T-cell (primary cell): ENCODE results near the genes RPTN, LCE5A and LCE2C.

- PRO-cap, 7 experiments, result no peak in any of the 7 experiments
These were observed 12.5 kb downstream of the MCL1 start for GRCh38 chr1:150567033-150567149.

GRCh38 chr1:150579724-150580210, 357 bp upstream of the MCL1 start:
- PRO-cap, 7 experiments, result peak in 7 of 7 experiments; most common plus-strand start chr1:150579830 (in 4)

DNA sequence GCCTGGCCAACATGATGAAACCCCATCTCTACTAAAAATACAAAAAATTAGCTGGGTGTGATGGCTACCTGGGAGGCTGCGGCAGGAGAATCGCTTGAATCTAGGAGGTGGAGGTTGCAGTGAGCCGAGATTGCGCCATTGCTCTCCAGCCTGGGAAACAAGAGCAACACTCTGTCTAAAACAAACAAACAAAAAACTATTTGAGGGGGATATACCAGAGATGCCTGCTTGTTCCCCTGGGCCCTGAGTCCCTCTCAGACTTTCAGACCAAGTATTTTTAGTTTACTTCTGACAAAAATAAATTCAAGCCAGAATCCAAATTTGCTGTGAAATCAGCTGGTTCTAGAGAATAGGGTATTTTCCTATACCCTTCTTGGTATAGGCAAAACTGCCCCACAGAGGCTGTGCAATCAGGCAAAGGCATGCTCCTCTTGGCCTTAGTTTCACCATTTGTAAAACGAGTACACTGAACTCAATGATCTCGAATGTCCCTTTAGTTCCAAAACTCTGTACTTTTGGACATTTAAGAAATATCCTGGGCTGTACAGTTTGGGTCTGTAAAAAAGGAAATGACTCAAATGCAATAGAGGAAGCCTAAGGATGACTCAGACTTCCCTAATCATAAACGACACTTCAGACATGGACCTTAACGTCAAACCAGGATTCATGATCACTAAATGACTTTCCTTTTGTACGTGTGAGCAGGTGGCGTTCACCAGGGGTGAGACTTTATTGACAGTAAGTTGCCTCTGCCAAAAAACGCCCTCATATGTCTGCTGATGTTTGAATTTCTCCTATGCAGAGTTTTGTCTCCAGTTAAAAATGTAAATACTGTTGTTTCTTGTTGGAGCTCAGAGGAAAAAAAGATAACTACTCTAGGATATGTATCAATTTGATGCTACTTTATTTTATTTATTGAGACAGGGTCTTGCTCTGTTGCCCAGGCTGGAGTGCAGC, 16.1 kb downstream of the ENSA start:
- PRO-cap, 7 experiments, result peak in 6 of 7 experiments; most common plus-strand start position 676 of the sequence (in 6); most common minus-strand start position 517 of the sequence (in 6)

- PRO-cap, 7 experiments, result peak in 2 of 7 experiments; most common plus-strand start chr1:150615924 (in 1); most common minus-strand start chr1:150615723 (in 1)
These were observed 13.7 kb downstream of the ENSA start for GRCh38 chr1:150615445-150616325.

DNA sequence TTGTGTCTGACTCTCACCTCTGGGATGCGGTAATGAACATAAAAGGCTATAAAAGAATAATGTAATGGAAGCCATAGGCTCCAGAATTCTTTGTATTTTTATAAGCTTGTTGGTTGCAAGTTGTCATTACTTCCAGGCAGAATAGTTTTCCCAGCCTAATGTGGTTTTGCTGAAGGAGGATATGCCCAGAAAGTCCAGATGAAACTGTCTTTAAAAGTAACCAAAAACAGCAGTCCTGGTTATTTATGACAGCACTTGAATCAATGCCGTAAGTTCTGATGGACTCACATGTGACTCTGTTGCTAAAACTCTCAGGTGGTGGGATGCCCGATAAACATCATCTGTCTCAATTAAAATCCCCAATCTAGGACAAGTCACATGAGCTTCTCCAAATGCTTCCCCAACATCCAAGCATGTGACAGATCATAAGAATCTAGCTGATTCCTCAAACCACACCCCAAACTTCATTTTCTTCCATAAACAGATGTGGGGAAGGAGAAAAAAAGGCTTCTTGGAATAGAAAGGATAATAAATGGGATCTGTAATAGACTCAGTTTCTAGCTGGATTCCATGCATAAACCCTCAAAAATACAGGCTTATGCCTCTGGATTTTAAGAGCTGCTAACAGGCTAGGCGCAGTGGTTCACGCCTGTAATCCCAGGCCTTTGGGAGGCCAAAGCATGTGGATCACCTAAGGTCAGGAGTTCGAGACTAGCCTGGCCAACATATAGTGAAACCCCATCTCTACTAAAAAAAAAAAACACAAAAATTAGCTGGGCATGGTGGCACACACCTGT, 829 bp upstream of the CTSK start:
- PRO-cap, 7 experiments, result no peak in any of the 7 experiments

DNA sequence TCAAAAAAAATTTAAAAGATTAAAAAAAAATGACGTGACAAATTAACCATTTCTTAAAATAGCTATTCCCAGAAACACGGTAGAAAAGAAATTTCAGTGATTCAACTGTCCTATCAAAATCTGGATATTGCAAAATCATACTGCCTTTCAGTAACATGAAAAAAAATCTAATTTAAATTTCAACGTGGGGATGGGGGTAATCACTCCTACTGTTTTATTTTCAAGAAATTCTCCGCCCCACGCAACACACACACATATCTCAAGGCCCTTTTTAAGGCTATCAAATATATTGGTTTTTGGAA, 1.2 kb downstream of the ARNT start:
- PRO-cap, 7 experiments, result no peak in any of the 7 experiments

DNA sequence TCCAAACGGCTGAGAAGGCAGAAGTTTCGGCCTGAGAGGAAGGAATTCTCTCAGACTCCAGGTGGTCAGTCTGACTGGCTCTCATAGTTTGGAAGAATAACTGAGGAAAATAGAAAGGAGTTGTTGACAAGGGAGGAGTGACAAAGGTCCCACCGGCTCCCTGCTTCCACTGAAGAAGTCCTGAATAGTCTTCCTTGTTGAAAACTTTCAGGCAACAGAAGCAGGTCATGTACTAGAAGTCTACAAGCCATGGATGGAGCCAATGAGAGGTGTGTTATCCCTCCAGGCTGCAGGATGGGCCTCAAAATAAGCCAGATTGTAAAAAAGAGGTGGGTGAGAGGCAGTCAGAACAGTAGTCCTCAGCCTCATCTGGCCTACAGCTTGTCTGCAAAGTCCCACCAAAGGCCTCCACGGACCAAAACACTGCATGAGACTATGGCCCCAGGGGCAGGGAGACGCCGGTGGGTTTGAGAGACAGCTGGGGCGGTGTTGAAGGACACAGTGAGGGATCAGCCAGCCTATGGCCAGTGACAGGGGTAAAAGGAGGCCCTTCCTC, 1.7 kb downstream of the CERS2 start:
- PRO-cap, 7 experiments, result no peak in any of the 7 experiments

DNA sequence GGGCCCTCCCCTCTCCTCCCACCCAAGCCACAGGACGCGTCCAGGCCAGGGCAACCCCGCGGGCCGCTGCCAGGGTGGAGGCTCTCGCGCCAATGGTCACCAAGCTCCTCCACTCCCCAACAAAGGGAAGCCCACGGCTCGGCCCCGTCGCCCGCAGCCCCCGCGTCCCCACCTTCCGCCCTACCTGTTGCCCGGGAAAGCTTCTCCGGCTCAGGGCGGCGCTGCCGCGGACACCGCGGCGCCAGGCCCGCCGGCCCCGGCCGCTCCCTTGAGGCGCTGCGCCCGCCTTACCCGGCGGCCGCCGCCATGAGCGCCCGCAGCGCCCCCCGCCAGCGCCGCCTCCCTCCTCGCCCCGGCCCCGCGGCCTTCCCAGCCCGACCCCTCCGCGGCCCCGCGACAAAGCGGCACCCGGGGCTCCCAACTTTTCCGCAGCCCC, 483 bp downstream of the CERS2 start:
- PRO-cap, 7 experiments, result peak in 4 of 7 experiments; most common minus-strand start position 308 of the sequence (in 4)

DNA sequence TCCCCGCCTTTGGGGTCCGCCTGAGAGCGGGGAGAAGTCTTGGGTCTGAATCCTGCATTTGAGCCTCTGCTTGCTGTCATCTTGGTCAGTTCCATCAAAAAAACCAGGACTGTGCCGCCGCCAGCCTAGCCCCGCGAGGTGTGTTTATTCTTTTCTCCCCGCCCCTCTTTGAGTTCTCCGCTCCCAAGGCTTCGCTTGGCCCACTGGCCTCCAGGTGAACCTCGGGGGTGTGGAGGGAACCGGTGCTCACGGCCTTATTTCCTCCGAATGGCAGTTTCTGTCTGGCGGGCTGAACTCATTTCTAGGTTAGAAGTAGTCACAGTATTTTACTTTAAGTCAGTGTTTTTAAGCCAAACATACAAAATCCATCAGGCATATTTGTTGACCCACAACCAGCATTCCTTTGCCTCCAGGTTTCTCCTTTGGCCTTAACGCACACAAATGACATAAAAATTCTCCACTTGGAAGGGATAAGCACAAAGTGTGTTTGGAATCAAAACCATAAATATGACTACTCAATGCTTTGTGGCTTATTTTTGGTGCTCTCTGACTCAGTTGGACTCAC, 724 bp downstream of the PRUNE1 start:
- PRO-cap, 7 experiments, result peak in 2 of 7 experiments; most common minus-strand start position 142 of the sequence (in 2)

DNA sequence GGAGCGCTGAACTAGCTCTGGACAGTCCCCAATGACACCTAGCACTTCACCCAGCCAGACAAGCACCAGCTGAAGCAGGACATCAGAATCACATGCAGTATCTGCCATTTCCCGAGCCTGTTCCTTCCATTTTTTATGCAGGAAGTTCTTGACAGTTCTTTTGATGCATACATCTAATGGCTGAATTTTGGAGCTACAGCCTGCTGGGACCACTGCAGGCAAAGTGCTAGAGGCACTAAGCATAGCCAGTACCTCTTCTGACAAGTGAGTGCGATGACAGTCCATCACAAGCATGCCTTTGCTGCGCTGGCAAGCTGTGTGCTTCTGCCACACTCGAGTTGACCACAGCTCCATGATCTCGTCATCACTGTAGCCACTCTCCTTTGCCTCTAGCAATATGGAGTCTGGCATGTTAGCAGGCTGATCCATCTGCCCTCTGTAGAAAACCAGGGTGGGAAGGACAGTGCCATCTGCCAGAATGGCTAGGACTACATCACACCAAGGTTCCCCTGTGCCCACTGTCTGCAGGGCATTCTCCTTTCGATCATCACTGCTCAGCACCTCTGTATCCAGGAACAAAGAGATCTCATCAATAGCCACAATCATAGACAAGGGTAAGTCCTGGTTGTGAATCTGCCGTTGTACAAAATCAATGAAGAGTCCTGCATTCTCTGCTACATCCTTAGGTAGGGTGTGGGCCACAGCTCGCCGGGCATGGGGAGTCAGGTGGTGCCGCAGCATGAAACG, 5.9 kb downstream of the PSMB4 start:
- PRO-cap, 7 experiments, result no peak in any of the 7 experiments

DNA sequence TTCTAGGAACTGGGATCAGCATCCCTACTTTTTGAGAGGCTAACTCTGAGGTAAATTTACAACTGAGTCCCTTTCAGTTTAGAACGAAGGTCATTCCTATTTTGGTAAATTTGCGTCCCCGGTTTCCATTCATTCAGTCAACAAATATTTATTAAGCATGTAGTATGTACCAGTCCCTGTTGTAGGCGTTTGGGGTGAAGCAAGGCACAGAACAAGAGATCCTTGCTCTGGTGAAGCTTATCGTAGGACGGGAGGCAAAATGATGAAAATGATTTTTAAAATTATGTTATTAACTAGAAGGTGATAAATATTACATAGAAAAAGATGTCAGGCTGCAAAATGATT, 715 bp upstream of the CGN start:
- PRO-cap, 7 experiments, result no peak in any of the 7 experiments

DNA sequence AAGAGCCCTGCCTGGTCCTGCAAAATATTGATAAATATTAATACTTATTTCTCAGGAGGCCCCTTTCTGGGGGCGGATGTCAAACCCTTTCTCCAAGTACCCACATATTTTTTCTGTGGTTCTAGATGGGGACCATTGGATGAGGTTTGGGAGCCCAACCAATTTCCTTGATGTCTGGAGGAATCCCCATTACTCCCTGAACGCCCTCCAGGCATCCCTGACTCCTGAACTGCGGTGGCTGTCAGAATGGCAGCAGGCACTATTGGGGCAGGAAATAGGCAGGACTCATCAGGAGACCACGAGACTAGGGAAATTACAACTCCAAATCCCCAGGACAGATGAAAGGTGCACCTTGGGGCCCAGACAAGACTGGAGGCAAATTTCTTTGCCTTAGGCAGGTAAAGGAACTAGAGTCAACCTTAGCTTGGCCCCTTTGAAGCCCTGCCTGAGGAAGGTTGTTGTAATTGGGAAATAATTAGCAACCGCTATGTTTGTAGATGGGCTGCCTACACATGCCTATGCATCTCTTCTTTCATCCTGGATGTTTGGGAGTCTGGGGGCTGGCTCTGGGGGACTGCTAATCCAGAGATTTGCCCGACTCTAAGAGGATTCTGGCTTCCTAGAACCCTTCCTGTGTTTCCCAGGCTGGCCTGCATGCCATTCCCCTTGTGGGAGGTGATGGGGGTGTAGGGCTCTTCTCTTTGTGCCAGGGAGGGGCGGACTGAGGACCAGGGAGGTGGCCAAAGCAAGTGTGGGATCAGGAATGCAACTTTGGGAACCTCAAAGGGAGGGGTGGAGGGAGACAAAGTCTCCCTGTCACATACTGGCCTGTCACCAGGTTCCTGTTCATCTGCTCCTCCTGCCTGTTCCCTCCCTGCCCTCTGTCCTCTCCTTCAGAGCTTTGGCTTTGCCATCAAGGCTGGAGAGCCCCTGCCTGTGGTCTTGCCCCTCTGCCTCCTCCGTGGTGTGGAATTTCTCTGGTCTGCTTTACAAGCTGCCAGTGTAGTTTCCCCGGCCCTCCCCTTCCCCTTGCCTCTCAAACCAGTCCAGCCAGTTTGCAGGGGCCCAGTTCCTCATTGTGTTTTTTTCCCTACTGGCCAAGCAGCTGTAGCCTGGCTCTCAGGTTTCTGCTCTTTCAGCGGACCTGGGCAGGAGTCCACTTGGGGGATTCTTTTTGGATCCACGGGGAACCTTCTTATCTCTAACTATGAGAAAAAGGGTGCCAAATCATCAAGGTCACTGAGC, 1.5 kb downstream of the CGN start:
- PRO-cap, 7 experiments, result no peak in any of the 7 experiments

DNA sequence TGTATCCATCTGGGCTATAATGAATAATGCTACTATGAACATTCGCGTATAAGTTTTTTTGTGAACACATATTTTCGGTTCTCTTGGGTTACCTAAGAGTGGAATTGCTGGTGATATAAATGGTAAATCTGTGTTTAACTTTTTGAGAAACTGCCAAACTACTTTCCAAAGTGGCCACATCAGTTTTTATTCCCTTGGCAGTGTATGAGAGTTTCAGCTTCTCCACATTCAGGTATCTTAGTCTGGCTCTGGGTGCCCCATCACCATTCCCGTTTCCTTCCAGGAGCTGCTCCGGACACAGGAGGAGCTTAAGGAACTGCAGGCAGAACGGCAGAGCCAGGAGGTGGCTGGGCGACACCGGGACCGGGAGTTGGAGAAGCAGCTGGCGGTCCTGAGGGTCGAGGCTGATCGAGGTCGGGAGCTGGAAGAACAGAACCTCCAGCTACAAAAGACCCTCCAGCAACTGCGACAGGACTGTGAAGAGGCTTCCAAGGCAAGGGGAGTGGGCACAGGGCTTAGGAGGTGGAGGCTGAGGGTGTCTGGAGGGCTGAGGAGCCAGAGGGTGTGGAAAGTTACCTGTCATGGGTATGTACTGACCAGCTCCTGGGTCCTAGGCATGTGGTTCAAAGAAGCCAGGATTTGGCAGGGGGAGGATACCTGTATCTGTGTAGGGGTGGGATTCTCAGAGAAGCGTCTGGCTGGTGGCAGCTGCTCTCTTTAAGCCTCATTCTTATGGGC, 10.9 kb upstream of the TUFT1 start:
- PRO-cap, 7 experiments, result no peak in any of the 7 experiments

GRCh38 chr1:151620248-151620780, 8.5 kb downstream of the SNX27 start:
- PRO-cap, 7 experiments, result no peak in any of the 7 experiments

DNA sequence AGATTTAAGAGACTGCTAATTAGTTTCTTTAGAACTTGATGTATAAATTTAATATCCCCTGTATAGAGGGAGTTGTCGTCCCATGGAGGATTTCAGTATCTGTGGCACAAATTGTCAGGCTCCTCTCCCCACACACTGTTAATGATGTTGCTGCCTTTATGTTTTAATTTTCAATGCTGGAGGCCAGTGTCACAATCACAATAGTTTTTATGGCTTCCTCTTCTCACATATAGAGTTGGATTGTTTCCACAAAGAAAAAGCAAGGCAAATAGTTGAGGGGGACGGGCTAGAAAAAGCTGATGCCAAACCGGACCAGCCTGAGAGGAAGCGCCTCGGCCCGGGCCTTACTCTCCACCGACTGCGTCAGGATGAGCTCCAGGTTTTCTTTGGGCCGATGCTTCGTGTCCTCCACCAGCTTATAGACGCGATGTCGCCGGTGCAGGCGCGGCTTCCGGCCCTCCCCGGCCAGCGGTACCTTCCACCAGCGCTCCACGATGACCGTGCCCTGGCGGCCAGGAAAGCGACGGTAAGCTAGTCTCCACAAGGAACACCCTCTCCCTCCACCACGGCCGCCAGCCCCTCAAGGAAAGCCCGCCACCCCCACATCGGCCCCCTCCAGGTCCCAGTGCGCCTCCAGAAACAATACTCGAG, 529 bp downstream of the MRPL9 start:
- PRO-cap, 7 experiments, result peak in 5 of 7 experiments; most common plus-strand start position 419 of the sequence (in 5); most common minus-strand start position 388 of the sequence (in 2)

GRCh38 chr1:151898487-151899194, 10.7 kb downstream of the THEM4 start:
- PRO-cap, 7 experiments, result peak in 5 of 7 experiments; most common plus-strand start chr1:151898962 (in 5); most common minus-strand start chr1:151898805 (in 3)

- PRO-cap, 7 experiments, result no peak in any of the 7 experiments
These were observed 2.9 kb downstream of the TCHH start for GRCh38 chr1:152112065-152113069.

- PRO-cap, 7 experiments, result no peak in any of the 7 experiments
These were observed at the start of gene RPTN for GRCh38 chr1:152159050-152159359. Gene RPTN, minus strand, starts transcription at chr1:152159228.

DNA sequence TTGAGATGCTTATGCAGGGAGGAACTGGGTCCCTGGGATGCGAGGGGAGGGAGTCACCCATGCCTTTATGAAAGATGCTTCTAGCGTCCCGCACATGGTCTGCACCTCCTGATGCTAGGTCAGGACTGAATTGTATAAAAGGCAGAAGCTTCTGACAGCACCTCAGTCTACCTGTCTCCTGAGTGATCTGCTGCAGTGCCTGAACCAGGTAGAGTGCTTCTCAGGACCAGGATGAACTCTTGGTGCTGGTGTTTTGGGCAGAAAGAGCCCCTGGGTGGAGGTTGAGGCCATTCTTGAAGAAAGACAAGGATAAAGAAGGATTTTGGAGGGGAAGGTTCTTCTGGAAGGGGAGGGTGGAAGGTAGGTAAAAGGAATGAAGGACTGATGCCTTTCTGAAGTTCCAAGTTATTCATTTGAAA, at the start of gene LCE5A:
Gene LCE5A, plus strand, starts transcription at position 165 of the 419 bp plus-strand sequence.
- PRO-cap, 7 experiments, result no peak in any of the 7 experiments

DNA sequence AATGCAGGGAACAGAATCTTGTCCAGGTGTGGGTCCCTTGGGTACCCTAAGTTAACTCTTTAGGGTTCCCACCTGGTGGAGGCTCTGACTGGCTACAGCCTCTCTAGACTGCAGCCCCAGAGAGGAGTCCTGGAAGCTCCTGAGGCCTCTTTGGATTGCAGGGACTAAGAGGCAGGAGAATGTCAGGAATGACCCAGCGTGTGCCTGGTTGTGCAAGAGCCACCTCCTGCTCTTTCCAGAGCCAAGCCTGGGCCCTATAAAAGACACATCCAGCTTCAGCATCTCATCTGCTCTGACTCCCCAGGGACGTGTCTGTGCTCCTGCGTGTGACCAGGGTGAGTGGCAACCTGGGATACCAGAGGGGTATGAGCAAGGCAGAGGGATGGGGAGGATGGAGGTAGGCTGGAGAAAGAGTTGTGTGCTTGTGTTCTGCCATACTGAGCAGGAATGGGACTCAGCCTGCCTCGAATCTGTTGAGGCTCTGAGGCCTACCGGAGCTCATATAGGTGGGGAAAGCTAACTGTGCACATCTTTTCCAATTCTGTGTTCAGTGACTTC, at the start of gene LCE2C:
Gene LCE2C, plus strand, starts transcription at position 286 of the 558 bp plus-strand sequence.
- PRO-cap, 7 experiments, result no peak in any of the 7 experiments